ENCODE measurements around a stretch of chr11.

GRCh38 chr11:73968173-73969149, 14.2 kb downstream of the UCP2 start:
- PRO-cap, 3 experiments, result no peak in any of the 3 experiments

GRCh38 chr11:73974744-73975304, 7.8 kb downstream of the UCP2 start:
- PRO-cap, 3 experiments, result no peak in any of the 3 experiments

- PRO-cap, 3 experiments, result no peak in any of the 3 experiments
Observed at GRCh38 chr11:73984126-73984357, 1.4 kb upstream of the UCP2 start.

DNA sequence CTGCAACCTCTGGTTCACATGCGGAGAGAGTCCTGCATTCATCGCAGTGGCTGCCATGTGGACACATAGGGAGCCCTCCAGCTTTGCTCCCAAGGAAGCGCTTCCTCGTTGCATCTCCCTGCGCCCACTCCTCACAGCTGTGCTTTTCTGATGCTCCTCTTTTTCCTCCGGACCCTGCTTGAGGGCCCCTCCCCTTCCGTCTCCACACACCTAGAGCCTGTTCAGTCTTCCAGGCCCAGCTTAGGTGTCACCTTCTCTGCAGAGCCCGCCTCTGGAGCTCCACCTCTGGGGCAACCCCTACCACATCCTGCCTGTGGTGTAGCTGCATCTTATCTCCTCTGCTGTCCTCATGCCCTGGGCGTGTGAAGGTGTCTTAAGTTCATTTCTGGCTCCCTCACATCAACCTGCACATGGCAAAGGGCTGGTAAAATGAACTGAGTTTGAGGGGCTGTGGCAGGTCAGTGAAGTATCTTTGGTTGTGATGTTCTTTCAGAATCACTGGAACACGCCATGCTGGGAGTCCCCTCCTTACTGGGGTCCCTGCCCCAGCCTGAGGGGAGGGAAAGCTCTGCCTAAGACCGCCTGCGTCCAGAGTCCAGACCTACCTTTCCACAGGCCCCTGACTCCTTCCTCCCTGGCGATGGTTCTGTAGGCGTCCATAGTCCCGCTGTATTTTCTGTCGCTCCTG, 3.6 kb downstream of the UCP3 start:
- PRO-cap, 3 experiments, result no peak in any of the 3 experiments

- PRO-cap, 3 experiments, result no peak in any of the 3 experiments
Observed at GRCh38 chr11:74019146-74019492, 10.2 kb upstream of the UCP3 start.

- PRO-cap, 3 experiments, result peak in 3 of 3 experiments; most common plus-strand start chr11:74138824 (in 3); most common minus-strand start chr11:74138688 (in 2)
Observed at GRCh38 chr11:74138354-74139225, 32.2 kb downstream of the C2CD3 start.

- PRO-cap, 3 experiments, result peak in 2 of 3 experiments; most common plus-strand start chr11:74172083 (in 1); most common minus-strand start chr11:74172045 (in 1)
Observed at GRCh38 chr11:74171915-74172494, 916 bp downstream of the PPME1 start.

DNA sequence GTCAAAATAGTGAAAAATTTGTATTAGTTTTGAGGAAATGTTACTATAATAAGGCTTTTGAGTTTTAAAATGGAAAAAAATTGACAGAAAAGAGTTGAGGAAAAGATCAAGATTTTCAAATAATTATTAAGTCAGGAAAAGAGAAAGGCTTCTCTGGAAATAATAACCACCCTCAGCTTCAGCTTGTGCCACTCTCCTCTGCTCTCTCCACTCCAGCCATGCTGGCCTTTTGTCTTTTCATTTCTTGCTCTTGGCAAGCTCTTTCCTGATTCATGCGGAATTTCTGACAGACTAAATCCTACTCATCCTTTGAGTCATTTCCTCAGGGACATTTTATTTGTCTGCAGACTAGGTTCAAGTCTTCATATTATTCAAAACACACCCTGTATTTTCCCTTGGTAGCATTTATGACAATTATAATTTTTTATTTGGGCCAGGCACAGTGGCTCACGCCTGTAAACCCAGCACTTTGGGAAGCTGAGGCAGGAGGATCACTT, 7.7 kb upstream of the P4HA3 start:
- PRO-cap, 3 experiments, result peak in 1 of 3 experiments; most common minus-strand start position 223 of the sequence (in 1)

GRCh38 chr11:74465318-74465952, 1.9 kb downstream of the KCNE3 start:
- PRO-cap, 3 experiments, result no peak in any of the 3 experiments

GRCh38 chr11:74750156-74750297, 1.4 kb downstream of the RNF169 start:
- PRO-cap, 3 experiments, result no peak in any of the 3 experiments

DNA sequence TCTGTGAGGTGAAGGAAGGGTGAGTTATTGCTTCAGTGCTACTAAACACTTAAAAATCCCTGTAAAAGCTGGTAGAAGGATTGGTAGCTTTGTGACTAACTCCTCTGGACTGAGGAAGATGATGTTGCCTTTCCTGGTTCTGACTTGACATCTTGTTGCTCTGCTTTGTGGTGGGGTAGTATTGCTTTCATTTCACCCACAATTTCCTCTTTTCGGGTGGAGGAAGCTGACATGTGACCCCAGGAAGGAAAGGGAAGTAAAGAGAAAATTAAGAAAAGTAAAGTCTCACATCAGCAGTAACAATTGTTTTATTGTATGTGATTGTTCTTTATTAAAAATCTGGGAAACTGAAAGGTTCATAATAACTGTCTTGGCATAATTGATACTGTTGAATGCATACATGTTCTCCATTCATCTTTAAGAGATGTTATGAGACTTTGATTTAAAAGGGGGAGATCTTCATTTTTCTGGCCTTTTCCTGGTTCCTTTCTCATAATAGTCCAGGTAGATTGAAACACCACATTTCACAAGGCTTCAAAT, 35.0 kb downstream of the RNF169 start:
- PRO-cap, 3 experiments, result no peak in any of the 3 experiments

DNA sequence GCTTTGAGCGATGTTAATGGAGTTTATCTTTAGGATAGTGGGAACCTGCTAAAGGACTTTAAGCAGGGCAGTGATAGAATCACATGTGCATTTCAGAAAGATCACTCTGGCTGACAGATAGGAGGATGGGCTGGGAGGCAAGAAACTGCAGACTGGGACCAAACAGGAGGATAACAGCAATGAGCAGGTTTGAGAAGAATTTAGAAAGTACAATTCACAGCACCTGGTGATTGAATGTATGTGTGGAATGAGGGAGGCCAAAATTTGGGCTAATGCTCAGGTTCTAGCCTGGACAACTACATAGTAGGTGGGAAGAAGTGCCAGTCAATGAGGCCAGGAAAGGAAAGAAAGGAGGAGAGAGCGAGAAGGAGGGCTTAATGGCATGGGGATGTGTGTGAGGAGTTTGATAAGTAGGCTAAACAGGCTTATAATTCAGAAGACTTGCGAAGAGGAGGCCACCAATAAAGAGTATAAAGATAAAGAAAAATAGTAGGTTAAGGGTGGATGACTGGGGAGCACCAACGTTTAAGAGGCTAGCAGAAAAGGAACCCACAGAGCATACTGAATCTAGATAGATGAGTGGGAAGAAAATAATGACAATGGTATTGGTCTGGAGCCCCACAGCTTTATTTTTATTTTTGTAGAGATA, 38.1 kb downstream of the XRRA1 start:
- PRO-cap, 3 experiments, result no peak in any of the 3 experiments

- PRO-cap, 3 experiments, result no peak in any of the 3 experiments
Observed at GRCh38 chr11:75149728-75150506, 990 bp upstream of the SLCO2B1 start.

DNA sequence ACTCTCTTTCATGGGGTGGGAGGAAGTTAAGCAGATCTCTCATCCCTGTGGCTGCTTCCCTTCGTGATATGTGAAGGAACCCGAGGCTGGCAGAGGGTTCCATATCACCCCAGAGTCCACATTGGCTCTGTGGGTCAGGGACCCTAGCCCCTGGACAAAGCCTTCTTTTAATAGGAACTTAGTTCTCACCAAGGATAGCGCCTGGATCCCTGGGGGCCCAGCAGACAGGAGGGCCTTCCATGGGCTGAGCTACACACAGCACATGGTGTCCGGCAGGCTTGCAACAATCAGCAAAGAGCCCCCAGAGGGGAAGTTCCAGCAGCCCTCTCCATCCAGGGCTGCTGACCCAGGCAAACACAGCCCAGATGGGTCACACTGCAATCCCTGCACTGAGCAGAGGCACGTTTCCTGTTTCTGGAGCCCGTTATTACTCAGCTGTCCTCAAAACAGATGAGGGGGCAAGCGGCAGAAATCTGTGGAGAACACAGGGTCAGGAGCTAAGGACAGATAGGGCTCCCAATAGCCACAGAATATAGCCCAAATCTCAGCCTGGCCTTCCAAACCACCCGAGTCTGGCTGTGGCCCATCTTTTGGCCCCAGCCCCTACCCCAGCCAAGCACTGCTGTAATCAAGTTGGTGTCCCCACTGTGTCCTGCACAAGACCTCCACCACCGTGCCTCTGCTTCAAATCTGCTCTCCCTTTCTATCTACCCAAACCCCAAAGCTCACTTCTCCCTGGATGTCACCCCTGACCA, 30.7 kb downstream of the SLCO2B1 start:
- PRO-cap, 3 experiments, result peak in 1 of 3 experiments; most common plus-strand start position 468 of the sequence (in 1); most common minus-strand start position 289 of the sequence (in 1)

DNA sequence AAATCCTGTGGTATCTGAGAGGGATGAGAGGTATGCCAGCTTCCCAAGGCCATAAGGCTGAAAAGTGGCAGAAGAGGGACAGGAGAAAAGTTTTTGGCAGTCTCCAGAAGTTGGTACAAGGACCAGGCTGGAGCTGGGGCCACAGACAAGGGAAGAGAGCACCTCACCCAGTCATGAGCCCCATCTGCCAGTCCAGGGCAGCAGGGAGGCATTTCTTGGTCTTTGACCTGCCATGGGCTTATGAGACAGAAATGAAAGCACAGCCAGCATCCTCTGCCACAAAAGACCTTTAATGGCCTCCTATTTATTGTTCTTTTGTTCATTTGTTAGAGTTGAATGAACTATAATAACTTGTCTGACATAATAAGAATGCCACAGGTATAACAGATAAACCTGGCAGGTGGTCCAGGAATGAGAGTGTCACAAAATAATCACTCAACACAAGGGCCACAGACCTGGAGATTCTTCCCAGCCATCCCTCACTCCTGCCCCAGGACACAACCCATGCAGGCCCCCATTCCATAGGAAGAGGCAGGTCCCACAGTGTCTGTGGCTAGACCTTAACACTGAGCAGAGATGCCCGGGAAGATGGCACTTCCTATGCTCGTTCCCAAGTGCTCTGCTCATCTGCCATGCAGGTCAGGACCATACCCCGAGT, 19.4 kb downstream of the TPBGL start:
- PRO-cap, 3 experiments, result no peak in any of the 3 experiments

DNA sequence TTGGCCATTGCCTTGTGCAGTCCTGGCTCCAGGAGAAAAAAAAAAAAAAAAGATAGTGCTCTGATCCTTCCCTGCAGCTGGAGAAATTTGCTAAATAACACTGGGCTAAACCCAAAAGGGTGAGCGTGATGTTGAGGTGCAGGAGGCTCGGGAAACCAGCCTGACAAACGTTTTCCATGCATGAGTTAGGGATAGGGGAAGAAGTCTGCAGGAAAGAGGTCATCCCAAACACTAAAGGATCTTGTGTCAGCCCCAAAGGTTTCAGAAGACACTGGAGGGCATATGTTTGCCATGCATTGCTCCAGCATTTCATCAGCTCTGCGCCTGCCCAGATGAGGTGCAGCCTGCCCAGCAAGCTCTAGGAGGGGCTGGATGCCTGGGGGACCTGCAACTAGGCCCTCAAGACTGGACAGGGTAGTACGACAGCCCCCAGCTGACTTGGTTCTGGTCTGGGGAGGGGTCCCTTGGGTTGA, 23.2 kb downstream of the TPBGL start:
- PRO-cap, 3 experiments, result no peak in any of the 3 experiments

DNA sequence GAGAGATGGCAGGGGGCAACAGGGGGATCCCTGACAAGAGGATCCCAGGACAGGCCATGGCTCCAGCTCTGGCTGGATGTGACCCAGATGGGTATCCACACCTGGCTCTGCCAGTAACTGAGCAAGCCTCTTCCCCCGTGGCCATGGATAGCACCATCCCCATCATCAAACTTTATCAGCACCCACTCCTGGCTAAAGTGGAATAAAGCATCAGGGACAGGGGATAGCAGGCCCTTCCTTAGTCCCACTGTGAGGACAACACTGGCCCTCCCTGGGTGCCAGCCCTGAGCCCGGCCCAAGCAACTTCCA, 43.7 kb downstream of the ARRB1 start:
- PRO-cap, 3 experiments, result no peak in any of the 3 experiments

GRCh38 chr11:75341872-75342882, 9.3 kb downstream of the ARRB1 start:
- PRO-cap, 3 experiments, result no peak in any of the 3 experiments

GRCh38 chr11:75372285-75372576, 20.8 kb upstream of the ARRB1 start:
- PRO-cap, 3 experiments, result peak in 2 of 3 experiments; most common minus-strand start chr11:75372369 (in 2)

- PRO-cap, 3 experiments, result no peak in any of the 3 experiments
Observed at GRCh38 chr11:75424417-75424835, 8.6 kb downstream of the KLHL35 start.